ENCODE results near the genes CRB2, NEK6, NR6A1 and PPP6C.

DNA sequence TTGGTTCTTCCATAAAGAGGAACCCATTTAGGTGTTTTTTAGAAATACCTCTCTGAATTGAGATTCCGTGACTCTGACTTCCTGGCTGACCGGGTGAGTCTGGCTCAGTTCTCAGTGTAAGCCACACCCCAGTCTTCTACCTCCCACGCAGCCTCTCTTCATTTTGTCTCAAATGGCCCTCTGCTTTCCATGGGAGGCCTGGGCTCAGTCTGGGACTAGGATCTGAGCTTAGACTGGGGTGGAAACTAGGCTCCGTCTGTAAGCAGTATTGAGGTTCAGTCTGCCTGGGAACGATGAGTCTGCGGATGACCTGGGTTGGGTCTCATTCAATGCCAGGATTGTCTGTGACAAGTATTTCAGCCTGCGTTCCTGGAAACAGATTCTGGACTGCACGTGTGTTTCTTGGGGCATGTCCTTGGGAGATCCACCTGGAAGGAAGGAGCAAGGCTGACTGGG, 12.5 kb upstream of the CRB2 start:
- RRBS = no CpG with 5 or more reads among the region's 8 CpGs

DNA sequence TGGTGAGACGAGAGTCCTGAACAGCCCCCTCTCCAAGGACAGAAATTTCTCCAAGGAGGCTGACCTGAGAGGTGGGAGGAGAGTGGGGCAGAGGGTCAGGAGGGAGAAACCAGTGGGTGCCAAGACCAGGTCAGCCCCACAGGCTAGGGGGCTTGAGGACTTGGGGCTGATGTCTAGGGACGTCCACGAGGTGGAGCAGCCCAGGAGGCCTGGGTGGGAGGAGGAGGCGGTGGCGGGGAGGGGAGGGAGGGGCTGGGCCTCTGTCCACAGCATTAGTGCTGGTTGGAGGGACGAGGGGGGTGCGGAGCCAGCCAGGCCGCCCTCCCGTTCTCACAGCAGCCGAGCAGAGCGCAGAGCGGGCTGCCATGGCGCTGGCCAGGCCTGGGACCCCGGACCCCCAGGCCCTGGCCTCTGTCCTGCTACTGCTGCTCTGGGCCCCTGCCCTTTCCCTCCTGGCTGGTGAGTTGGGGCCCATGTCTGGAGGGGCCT, at the start of gene CRB2:
TSS of gene CRB2 (plus strand) at position 302 of the 489 bp plus-strand sequence.
- RRBS = no CpG with 5 or more reads among the region's 14 CpGs

GRCh38 chr9:123368045-123368510, 12.1 kb downstream of the CRB2 start:
- RRBS = no CpG with 5 or more reads among the region's 11 CpGs

- RRBS = no CpG with 5 or more reads among the region's 16 CpGs
These were observed 19.8 kb downstream of the CRB2 start for GRCh38 chr9:123375659-123376390.

- RRBS = no CpG with 5 or more reads among the region's 9 CpGs
These were observed 186.9 kb downstream of the CRB2 start for GRCh38 chr9:123542678-123543487.

GRCh38 chr9:124216506-124217061, 41.2 kb upstream of the NEK6 start:
- RRBS = 83% methylated on average over 5 of the region's 9 CpGs

GRCh38 chr9:124257736-124258689, at the start of gene NEK6:
TSS of gene NEK6 (plus strand) at chr9:124257949.
- RRBS = 5% methylated on average over 33 of the region's 132 CpGs

GRCh38 chr9:124477309-124477755, 27.1 kb downstream of the ADGRD2 start:
- RRBS = 7% methylated on average over 5 of the region's 23 CpGs

GRCh38 chr9:124693507-124694062, 77.5 kb downstream of the NR6A1 start:
- RRBS = no CpG with 5 or more reads among the region's 3 CpGs

GRCh38 chr9:124770427-124771498, at the start of gene NR6A1:
TSS of gene NR6A1 (minus strand) at chr9:124771311.
- RRBS = 5% methylated on average over 21 of the region's 98 CpGs

DNA sequence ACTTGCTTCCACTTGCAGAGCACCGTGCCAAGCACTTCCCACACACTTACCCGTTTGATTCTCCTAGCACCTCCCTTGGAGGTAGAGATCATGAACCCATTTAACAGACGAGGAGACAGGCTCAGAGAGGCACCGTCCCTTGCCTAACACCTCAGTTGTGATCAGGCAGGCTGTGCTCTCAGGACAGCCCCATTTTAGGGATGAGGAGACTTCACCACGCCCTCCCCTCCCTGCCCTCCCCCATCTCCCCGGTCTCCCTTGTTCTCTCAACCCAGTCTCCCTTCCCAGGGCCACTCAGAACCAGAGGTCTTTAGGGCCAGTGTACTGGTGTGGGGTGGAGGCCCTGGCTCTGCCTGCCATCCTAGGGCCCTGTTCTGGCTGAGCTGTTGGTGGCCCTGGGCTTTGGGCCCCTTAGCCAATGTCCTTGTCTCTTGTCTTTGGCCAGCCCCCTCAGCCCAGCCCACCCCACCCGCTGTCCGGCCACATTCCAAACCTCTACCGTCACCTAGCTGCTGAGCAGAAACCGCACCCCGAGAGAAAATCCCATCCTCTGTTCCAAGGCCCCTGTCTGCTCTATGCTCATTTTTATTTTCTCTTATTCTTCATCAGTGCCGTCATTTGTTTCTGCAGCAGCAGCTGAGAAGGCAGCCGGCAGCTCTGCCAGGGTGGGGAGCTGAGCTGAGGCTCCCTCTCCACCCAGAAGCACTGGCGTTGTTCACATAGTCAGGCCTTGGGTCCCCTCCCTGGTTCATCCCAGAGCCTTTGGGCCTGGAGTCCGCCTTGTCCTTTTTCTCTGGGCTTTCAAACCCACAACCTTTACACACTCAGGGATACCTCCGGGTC, 33.9 kb downstream of the OLFML2A start:
- RRBS = no CpG with 5 or more reads among the region's 16 CpGs

DNA sequence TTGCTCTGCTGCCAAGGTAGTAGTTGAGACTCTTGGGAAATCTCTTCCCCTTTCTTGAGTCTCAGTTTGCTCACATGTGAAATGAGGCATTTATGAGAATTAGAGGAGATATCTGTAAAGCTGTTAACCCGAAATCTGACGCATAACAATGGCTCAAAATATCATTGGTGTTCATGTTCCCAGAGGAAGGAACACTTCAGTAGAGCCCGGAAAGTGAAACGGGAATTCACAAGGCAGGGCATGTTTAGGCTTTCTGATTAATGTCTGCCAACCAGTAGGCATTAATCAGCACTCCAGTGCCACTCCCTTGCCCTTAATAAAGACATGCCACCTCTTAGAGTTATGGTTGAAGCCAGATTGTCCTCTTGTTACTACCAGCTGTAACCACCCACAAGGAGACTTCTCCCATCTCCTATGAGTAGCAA, 1.6 kb downstream of the ARPC5L start:
- RRBS = no CpG with 5 or more reads among the region's 4 CpGs

DNA sequence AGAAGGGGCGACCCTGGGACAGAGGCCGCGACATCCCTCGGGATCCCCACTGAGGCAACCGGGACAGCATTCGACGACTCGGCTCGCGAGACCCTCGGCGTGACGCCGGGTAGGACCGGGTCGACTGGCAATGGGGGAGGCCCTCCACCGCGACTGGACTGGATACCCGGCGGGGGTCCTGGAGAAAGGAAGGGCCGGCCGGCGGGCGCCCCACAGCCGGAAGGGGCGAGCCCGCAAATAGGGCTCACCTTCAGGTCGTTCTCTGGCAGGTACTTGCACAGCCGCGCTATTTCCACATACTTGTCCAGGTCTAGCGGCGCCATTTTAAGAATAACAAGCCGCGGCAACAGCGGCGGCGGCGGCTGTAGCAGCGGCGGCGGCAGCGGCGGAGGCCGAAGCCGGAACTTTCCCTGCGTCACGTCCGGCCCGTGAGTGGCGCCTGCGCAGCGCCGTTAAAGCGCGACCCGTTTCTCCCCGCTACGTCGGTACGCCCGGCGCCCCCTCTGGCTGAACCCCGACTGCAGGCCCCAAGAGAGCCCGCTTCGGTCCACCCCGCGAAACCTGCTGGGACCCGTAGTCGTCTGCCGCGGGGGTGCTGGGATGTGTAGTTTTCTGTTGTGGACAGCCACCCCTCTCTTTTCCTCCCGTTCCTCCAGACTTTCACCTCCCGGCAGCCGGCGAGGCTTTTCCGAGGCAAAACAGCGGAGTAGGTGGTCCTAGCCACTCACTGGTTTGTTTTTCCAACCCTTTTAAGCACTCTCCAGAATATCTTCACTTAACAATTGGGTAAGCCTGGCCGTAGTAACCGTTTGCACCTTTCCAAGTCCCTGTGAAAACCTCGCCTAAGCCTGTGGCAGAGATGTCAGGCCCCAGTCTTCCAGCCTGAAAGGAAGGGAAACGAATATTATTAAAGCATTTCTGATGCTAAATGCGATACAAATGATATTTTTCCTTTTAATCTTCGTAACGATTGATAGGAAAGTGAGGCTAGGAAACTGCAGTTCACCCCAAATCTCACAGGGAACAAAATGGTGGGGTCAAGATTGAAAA, at the start of gene PPP6C:
TSS of gene PPP6C (minus strand) at position 408 of the 1,050 bp plus-strand sequence.
- RRBS = 3% methylated on average over 29 of the region's 84 CpGs

DNA sequence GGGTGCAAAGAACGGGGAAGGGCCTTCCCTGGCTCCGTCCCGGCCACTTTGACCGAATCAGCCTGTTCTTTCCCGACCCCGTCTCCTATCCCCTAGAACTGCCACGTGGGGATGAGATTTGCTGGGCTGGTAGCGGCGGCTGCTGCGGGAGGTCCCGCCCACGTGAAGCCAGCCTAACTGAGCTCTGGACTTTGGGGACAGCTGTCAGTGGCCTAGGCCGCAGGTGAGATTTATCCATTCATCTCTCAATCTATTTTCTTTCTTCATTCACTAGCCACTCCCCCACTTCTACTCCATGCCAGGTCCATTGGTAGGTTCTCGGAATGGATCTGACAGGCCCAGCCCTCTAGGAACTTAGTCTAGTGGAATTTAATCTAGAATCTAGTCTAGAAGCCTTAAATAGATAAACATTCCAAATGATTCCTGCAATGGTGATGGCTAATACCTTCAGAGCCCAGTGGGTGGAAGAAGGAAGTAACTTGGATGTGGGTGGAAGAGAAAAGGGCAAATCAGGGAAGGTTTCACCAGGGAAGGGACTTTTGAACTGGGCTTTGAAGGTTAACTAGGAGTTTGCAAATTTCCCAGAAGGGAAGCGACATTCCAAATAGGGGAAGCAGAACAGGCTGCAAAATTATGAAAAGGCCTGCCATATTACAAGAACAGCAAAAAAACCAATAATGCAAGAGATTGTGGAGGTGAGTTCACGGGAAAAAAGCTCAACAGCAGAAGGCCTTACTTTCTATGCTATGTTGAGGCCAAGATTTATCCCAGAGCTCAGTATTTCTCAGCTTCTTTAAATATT, 543 bp downstream of the RABEPK start:
- RRBS = 0% methylated on average over 1 of the region's 16 CpGs

GRCh38 chr9:125374464-125375125, 113.0 kb downstream of the GAPVD1 start:
- RRBS = no CpG with 5 or more reads among the region's 21 CpGs

- RRBS = no CpG with 5 or more reads among the region's 15 CpGs
These were observed 222.6 kb downstream of the MAPKAP1 start for GRCh38 chr9:125484030-125485273.

DNA sequence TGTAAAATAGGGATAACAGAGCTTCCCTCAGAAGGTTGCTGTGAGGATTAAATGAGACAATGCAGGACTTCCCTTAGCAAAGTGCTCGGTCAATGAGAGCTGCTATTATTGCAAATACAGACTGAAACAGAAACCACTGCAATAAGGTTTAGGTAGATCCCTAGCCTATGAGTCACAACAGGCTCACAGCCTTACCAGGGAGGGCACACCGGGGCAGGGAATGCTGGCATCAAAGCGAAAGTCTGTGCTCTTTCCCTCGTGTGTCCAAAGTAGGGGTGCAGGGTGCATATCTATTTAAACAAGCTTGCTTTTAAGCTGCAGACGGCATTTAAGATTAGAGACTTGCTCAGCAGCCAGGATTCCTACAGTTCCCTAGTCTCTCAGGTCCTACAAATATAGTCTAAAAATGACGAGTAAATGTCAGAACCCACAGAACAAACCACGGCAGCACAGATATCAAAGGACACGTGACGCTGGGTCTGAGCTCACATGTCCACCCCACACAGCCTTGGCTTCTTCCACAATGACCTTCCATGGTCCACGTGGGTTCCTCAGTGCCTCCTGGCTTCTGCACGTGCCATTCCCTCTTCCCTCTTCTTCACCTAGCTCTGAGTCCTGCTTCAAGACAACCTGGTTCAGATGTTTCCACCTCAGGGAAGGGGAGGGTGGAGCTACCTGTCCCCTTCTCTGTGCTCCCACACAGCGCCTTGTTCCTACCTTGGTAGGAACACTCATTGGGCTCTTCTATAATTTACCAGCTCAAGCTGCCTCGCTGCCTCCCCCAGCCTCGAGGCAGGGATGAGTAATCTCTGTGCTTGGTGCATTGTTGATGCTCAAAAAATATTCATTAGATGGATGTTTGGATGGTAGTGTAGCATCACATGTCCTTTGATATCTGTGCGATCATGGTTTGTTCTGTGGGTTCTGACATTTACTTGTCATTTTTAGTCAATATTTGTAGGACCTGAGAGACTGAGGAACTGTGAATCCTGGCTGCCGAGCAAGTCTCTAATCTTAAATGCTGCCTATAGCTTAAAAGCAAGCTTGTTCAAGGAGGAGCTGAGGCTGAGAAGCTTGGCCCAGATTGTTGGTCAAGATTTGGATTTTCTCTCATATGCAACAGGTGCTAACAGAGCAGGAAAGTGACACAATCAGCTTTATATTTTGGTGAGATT, 193.0 kb downstream of the MAPKAP1 start:
- RRBS = no CpG with 5 or more reads among the region's 16 CpGs

- RRBS = no CpG with 5 or more reads among the region's 11 CpGs
These were observed 56.9 kb downstream of the MAPKAP1 start for GRCh38 chr9:125649729-125650894.

DNA sequence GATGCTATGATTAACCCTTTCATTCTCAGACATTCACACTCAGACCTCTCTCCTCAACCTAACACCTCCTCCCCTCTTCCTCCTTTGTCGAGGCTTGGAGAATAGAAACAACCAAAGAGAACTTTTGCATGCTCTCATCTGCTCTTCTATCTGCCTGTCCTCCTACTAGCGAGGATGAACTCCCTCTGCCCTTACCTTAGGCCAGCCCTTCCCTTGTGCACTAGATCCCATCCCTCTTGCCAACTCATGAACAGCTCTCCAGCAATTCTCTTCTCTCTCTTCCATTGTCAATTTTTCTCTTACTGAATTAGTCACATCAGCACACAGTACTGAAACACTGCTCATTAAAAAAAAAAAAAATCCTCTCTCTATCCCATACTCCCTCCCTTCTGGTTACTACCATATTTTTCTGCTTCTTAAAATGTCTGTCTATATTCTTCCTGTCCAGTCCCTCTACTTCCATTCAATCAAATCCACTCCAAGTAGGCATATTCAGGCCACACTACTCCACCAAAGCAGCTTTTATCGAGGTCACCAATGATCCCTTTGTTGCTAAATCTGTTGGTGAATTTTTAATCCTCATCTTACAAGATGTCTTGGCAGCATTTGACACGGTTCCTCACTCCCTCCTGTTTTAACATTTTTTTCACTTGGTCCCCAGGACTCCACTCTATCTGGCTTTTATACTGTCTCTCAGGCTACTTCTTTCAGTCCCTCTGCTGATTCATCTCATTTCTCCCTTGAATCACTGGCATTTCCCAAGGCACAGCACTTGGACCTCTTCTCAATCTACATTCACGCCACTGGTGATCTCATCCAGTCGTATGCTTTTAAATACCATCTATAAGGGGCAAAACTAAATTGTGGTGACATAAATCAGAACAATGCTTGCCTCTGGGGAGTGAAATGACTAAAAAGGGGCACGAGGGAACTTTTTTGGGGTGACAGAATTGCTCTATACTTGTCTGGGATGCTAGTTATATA, 47.3 kb downstream of the MAPKAP1 start:
- RRBS = no CpG with 5 or more reads among the region's 7 CpGs

Data from islet of Langerhans (tissue), 1 donor.